Measurements from ENCODE around the genes DUSP8, SYT8, ASCL2 and TSPAN32.

DNA sequence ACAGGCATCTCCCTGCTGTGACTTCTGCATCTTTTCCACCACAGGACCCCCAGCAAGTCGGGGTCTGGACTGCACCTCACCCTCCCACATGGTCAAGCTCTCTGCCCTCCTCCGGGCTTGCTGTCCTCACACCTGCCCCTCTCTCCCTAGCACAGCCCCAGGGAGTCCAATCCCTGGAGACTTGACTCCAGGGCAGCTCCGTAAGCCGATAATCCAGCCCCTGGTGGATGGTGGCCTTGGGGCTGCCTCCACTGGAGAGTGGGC lies 5.9 kb downstream of the DUSP8 start:
- PRO-cap: no peak

GRCh38 chr11:1571822-1572947 lies at the start of gene DUSP8:
Gene DUSP8 (minus strand): TSS chr11:1572271.
- PRO-cap: bidirectional peak, plus-strand start at chr11:1572488, minus-strand start at chr11:1572271

DNA sequence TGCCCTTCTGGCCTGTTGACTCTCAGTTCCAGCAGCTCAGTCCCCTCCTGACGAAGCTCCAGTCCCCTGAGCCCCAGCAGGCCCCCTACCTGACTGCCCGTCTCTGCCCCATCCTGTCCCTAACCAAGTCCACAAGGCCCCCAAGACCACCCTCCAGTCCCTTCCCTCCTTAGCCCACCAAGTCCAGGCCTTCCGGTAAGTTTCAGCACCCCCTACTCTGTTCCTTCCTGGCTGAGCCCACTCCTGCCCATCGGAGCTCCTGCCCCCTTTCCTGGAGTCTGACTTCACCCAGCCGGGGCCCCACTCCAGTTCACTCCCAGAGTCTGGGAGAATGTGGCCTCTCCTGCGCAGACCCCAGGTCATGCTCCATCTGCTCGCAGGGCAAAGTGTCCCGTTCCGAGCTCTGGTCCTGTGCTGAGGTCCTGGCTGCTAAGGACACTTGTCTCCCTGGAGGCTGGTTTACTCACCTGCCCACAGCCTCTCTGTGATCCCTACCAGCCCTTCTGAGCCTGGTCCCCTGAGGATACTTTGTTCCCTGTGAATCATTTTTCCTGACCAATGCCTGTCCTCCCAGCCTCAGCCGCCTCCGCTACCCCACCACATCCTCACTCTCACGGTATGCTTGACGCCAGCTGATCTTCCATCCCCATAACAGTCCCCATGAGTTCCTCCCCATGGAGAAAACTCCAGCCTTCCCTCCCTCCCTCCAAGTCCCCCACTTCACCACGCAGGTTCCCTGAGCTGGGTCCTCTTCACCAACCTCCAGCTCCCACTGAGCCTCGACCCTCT lies 602 bp downstream of the IFITM10 start:
- PRO-cap: no peak

DNA sequence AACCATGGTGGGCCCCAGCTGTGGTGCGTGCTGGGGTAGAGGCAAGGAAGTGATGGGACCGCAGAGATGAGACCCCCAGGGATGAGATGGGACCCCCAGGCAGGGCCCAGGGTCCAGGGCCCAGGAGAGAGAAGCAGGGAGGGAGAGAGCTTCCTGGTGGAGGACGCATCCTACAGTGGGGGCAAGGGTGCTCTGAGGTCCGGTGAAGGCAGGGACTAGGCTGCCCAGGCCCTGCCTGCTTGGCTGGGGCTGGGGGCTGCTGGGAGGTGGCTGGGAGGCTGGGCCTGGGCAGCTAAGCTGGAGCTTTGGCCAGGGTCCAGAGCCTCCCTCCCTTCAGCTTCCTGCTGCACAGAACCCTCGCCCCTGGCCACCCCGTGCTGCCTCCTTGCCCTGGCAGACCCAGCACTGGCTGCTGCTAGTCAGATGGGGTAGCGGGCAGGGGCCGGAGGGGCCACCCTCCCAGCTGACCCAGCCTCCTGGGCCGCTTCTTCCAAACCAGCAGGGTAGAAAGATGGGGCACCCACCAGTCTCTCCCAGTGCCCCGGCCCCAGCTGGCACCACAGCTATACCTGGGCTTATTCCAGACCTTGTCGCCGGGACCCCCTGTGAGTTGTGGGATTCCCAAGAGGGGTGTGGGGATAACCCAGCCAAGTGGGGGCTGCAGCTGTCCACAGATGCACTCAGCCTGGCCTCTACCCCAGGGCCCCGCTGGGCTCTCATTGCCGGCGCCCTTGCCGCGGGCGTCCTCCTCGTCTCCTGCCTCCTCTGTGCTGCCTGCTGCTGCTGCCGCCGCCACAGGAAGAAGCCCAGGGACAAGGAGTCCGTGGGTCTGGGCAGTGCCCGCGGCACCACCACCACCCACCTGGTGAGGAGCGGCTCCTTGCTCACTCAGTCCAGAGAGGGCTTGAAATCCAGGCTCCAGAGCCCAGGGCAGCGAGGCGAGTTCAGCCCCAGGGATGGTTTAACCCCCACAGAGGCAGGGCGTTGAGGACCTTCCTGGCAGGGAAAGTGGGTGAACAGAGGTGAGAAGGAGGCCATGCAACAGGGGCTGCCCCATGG lies at the start of gene SYT8:
SYT8 (plus strand) TSS at position 396 of the 1,059 bp plus-strand sequence.
- PRO-cap: no peak

GRCh38 chr11:1842444-1843093 lies 3.8 kb downstream of the TNNI2 start:
- PRO-cap: no peak

DNA sequence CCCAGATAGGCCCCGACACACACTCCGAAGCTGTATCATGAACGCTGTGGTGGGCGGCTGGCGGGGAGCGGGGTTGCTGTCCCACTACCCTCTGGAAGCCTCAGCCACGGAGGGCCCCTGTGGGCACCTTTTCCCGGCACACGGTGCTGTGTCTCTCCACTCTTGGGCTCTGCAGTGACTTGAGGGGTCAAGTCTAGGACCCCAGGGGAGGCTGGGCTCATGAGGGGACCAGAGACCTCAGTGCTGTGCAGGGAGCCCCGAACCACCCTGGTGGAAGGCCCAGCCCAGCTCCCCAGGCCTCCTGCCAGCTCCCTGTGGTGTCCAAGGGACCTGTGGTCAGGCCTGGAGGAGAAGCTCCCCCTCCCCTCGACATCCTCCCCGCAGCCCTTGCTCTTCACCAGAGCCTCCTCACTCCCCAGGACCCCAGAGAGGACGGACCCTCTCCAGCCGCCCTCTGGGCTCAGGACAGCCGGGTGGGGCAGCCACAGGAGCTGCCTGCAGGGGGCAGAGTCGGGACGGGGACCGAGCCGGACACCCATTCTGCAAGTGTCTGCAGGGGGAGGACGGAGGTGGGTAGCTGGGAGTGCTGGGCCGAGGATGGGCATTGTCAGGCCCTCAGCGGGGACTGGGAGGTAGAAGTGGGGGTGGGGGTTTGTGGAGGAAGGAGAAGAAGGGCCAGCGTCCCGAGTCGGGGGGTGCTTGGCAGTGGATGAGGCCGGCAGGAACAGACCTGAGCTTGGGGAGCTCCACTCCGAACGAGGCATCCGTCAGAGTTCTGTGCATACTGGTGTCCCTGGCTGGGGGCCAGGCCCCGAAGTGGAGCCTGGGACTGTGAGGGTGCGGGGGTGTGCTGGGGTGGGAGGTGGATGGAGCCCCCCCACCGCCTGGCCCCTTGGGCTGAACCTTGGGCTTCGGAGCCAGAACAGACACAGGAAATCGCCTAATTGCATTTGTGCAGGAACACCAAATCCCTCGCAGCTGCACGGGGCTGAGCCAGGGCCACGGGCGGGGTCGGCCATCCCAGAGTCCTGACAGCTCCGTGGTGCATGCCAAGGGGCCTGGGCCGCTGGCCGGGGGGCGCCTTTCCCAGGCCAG lies 15.3 kb downstream of the PRR33 start:
- PRO-cap: no peak

DNA sequence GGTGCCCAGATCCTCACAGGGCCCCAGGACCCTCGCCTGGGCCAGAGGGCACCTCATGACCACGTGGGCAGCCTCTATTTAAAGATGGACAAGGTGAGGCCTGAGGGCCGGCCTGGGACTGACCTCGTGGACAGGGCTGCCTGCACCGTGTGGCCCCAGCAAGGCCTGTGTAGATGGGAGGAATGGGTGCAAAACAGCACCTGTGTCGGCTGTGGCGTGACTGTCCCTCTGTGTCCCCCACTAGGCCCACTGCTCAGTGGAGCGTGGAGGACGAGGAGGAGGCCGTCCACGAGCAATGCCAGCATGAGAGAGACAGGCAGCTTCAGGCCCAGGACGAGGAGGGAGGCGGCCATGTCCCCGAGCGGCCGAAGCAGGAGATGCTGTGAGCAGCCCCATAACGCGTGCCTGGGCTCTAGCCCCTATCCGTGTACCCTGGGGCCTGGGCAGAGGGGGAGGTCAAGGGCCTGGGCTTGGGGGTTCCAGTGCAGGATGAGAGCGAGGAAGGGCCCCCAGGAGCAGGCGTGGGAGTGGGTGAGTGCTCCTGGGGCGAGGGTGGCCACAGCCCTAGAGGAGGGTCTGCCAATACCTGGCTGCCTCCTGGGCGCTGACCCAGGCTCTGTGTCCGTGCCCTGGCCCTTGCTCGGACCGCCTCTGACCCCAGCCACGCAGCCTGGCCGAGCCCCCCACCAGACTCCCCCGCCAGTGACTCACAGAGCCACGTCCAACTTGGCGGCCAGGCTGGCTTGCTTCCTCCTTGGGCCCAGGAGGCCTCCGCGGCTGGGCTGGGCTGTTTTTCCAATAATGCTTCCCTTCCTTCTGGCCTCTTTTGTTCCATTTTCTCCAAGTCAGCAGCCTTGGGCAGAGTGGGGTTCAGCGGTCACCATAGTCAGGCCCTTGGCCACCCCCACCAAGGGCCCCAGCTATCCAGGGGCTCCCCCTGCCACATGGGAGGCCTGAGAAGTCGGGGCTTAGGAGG lies 11.6 kb downstream of the PRR33 start:
- PRO-cap: no peak

DNA sequence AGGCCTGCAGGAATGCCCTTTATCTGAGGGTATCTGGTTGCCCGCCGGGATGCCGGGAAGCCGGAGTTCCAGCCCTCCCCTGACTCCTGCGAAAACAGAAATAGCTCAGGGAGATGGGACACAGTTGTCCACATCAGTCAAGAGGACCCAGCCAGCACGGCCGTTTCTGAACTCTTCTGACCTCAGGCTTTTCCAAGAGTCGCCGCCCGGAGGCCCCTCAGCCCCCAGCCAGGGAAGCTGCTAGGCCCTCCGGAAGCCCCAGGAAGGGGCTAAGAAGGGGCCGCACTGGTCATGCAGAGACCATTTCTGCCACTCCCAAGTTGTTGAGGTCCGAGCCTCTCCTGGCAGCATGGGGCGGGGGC lies 20.8 kb downstream of the MRPL23 start:
- PRO-cap: no peak

DNA sequence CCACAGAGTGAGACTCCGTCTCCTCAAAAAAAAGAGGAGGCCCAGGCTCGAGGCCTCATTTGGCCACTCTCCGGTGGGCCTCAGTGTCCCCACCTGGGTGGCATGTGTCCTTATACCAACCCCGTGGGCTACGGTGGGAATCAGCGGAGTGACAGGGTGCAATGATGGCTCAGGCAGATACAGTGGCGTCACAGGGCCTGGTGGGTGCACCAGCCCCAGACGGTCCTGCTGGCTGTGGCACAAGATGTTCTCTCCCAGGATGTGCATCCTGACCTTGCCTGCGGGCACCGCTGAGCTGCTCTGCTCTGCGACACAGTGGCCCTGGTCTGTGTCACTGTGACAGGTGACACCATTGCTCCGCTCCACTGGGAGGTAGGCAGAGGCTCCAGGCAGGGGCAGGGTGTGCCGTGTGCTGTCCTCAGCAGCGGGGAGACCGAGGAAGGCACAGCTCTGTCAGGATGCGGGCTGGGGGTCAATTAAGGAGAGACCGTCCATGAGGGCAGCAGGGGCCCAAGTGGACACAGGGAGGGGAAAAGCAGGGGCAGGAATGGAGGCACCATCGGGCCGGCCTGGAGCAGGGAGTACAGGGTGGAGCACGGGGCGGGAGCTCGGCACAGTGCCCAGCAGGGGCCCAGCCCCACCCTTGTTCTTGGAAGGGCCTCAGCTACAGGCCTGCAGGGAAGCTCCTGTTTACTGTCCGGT lies 21.7 kb upstream of the TH start:
- PRO-cap: no peak

- PRO-cap: no peak
Measured at GRCh38 chr11:2210091-2210528, 38.5 kb upstream of the TH start.

DNA sequence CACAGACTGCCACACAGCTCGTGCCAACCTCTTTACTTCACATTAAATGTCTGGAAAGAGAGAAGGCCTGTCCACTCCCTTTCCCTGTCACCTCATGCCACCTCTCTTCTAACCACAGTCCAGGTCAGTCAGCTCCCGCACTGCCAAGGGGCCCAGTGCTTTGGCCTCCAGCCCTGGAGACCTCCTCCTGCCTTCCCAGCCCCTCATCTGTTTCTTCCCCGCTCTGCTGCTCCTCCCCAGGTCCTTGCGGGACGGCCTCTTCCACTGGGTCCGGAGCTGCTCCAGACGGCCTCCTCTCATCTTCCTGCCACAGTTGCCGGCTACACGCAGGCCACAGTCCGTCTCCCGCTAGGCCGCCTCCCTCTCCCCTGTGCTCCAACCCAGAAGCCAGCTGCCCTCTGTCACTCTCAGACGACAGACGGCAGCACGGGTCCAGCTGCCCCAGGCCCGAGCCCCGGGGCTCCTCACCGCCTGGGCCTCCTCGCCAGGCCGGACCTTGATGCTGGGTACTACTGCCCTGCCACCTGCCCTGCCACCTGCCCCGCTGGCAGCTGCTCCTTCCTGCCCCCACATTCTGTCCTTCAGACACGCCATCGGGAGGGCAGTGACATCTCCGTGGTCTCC lies 42.8 kb upstream of the TH start:
- PRO-cap: no peak

DNA sequence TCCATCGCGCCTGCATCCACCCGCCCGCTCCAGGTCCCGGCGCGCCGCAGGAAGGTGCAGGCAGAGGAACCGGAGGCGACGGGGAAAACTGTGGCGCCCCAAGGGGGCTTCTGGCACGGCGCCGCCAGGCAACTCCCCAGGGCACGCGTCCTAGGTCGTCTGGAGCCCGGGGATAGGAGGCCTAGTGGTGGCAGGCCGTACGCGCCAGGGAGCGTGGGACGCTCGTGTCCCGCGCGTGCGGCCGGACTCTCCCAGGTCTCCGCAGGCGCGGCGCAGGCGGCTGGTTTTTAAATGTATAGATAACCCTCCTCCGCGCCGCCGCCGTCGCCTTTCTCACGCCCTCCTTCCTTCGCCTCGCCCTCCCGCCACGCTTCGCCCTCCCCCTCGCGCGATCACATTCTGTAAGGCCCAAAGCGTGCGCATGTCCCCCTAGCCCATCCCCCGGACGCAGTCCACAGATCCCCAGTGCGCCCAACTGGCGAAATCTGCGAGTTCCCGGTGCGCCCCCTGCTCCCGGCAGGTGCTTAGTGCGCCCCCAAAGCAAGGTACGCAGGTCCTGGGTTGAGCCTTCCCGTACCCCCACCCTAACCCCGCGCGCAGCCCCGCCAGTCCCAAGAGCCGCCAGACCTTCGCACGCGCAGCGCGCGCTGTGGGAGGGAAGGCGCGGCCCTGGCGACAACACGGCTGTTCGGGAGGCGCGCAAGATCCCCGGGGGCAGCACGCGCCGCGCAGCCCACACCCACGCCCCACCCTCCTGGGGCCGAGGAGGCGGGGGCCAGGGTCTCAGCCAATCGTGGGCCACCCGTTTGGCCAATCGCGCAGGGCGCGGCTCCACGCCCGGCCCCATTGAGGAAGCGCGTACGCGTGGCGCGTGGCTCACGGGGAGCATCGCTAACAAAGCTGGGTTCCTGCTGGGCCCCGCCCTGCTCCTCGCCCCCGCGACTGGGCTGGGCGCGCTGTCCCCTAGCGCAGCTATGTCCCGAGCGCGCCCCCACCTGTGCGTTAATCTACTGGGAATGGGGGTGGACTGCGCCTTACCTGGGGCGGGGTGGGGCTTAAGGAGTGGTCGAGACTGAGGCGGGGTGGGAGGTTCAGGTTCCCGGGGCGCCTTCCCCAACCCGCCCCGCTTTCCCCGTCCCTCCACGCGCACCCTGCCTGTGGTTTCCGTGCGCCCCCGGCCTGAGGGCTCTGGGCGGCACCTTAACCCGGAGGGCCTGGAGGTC lies at the start of gene ASCL2:
ASCL2 (minus strand) TSS at position 261 of the 1,223 bp plus-strand sequence.
- PRO-cap: bidirectional peak, plus-strand start at position 857 of the sequence, minus-strand start at position 690 of the sequence; unidirectional peak, plus-strand start at position 1,088 of the sequence

GRCh38 chr11:2301707-2302822 lies at the start of gene TSPAN32:
Gene TSPAN32 (plus strand): TSS chr11:2302013.
- PRO-cap: unidirectional peak, plus-strand start at chr11:2302027

GRCh38 chr11:2303649-2304189 lies 1.9 kb downstream of the TSPAN32 start:
- PRO-cap: no peak

DNA sequence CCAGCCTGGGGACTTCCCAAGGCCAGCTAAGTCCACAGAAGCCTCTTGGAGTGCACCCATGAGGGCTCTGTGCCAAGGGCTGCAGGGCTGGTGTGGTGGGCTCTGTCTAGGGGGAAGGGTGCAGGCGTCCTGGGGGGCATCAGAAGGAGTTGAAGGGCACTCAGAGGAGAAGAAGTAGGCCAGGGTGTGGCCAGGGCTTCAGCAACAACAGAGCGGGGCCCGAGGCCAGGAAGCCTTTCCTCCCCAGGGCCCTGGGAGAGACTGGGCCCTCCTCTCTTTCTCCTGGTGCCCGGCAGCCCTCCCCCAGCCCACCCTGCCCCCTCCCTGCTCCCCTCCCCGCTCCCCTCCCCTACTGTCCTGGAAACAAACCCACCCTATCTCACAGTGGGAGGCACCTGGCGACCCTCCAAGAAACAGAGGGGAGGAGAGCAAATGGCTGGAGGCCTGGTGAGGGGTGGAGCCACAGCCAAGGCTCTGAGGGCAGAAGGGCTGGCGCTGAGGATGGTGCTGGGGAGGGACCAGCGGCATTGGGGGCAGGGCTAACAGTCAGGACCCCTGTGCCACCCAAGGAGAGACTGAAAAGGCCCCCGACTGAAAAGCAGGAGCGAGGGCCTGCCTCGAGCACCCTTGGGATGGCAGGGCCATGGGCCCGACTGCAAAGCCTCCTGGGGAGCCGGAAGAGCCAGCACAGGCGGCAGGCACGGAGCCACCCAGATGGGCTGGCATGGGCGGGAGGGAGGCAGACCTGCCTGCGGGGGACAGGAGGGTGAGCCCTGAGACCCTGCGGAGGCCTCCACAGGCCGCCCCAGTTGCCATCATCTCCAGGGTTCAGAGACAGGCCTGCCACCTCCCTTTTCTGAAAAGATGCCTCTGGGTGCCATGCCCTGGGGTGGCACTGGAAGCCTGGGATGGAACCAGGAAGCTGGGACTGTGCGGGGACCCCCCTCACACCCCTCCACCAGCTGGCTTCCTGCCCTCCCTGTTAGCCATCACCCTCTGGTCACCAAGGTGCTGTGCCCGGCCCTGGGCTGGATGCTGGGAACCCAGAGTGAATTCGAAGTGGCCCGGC lies 13.4 kb downstream of the TSPAN32 start:
- PRO-cap: unidirectional peak, plus-strand start at position 498 of the sequence

DNA sequence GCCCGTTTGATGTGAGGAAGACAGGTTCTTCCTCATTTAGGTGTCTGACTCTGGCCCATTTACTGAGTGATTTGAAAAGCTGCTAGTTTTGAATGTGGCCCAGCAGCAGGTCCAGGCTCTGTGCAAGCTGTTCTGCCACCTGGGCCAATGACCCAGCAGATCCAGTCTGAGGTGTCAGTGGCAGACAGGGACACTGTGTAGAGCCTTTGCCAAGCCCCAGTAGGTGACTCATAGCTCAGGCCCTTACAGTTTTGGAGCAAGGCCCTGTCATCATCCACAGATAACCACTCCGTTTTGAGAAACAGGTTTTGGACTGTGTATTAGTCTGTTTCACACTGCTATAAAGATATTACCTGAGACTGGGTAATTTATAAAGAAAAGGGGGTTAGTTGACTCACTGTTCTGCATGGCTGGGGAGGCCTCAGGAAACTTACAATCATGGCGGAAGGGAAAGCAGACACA lies 23.9 kb downstream of the TSPAN32 start:
- PRO-cap: no peak

DNA sequence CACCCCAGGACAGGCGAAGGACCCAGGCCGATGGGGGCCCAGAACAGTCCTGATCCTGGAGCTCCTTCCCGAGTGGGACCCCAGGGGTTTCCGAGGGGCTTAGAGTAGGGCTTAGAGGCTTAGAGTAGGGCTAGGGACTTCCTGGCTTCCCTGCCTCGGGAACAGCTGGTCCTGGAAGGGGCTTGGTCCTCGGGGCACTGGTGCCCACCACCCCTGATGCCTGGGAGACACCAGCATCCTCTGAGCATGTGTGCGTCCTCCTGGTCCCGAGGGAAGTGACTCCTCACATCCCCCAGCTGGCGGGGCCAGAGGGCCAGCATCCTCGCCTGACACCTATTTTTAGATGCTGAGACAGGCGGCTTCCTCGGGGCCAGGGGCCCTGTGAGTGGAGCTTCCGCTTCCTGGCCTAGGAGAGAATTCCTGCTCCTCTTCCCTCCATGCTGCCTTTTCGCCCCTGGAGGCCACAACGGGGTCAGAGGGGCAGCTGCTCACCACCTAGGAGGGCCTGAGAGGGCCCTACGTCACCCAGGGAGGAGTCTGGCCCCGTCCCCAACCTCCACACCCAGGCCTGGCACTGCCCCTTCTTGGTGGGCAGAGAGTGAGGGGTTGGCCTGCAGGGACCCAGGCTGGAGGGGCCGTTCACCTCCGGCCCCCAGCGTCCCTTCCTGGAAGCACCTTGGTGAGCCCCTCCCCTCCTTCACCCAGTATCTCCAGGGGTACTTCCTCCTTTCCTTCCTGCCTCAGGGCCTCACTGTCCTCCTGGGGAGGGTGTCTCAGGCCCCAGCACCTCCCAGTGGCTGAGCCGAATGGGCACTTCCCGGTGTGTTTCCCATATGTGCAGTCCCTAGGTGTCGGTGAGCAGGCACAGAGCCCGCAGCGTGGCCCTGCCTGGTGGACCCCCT lies 5.9 kb downstream of the CD81 start:
- PRO-cap: unidirectional peak, minus-strand start at position 282 of the sequence

- PRO-cap: no peak
Measured at GRCh38 chr11:2393984-2394591, 6.5 kb upstream of the TSSC4 start.

- PRO-cap: no peak
Measured at GRCh38 chr11:2394592-2395353, 5.8 kb upstream of the TSSC4 start.

DNA sequence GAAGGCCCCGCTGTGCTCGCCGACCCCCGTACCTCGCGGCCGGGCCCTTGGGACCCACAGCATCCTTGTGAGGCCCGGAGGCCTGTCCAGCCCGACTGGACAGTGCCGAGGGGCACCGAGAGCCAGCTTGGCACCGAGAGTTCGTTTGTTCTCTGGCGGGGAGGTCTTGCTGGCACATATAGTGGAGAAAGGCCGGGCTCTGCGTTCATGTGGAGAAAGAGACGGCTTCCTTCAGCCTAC lies 254 bp downstream of the TSSC4 start:
- PRO-cap: no peak

Data from bronchial lymph node (tissue), 1 donor.